Heart left ventricle (tissue), 7 donors: ENCODE data around the gene SPRTN.

GRCh38 chr1:230208369-230209398, 141.6 kb downstream of the GALNT2 start:
- PRO-cap, 6 experiments: peak in 2 of 6 experiments; most common plus-strand start chr1:230208804 (in 2); most common minus-strand start chr1:230208686 (in 1)
- RAMPAGE, long total RNA, 2 experiments: no peak in any of the 2 experiments
- RRBS: no CpG with 5 or more reads among the region's 15 CpGs

DNA sequence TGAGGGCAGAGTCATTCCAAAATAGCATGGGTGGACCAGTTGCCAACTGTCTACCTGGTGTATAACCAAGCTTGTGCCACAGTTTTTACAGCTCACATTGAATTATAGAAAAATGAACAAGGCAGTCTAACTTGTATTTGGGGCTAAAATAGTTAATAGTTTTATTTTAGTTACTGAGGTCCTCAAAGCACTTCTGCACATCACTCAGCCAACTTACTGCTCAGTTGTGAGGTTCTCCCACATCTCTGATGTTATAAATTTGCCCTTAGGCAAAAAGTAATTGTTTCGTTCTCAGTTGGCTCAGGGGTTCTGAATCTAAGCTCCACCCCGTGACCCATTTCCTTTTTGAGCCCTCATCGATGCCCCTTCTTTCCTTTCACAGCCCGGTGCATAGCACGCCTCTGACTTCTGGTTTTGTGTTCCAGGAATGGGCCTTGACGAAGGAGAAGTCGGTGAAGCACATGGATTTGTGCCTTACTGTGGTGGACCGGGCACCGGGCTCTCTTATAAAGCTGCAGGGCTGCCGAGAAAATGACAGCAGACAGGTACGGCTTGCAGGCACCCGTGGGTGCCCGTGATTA, 152.0 kb downstream of the PGBD5 start:
- PRO-cap, 6 experiments: no peak in any of the 6 experiments
- RAMPAGE, long total RNA, 2 experiments: no peak in any of the 2 experiments
- RRBS: 43% methylated on average over 3 of the region's 13 CpGs

DNA sequence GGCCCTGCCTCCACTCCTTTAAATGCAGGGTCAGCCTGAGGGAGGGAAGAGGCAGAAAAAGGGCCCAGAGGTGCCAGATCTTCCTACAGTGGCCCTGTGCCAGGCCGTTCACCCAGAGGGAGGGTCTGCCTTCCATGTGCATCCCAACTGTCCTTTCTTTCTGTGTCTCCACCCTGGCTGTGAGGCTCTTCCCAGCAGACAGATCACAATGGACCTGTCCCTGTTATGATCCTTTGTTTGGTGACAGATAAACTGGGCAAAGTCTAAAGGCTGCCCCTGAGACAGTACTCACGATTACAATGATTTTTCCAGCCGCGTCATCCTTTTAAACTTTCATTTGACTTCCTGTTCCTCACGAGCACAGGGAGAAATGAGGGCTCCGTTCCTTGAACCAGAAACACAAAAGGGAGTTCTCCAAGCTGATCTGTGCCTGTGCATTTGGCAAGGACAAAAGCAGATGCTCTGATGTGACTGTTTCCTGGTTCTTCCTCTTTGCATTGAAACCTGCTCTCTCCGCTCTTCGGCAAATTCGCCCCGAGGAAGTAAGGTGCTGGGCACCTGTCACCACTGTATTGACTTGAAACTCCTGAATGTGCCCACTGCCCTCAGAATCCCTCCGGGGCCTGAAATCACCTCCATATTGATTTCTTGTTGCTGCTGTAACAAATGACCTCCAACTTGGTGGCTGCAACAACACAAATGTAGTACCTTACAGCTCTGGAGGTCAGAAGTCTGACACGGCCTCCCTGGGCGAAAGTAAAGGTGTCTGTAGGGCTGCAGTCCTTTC, 126.6 kb downstream of the PGBD5 start:
- PRO-cap, 6 experiments: no peak in any of the 6 experiments
- RAMPAGE, long total RNA, 2 experiments: no peak in any of the 2 experiments
- RRBS: no CpG with 5 or more reads among the region's 13 CpGs

GRCh38 chr1:230422564-230423086, 3.5 kb downstream of the PGBD5 start:
- PRO-cap, 6 experiments: no peak in any of the 6 experiments
- RAMPAGE, long total RNA, 2 experiments: no peak in any of the 2 experiments
- RRBS: no CpG with 5 or more reads among the region's 10 CpGs

DNA sequence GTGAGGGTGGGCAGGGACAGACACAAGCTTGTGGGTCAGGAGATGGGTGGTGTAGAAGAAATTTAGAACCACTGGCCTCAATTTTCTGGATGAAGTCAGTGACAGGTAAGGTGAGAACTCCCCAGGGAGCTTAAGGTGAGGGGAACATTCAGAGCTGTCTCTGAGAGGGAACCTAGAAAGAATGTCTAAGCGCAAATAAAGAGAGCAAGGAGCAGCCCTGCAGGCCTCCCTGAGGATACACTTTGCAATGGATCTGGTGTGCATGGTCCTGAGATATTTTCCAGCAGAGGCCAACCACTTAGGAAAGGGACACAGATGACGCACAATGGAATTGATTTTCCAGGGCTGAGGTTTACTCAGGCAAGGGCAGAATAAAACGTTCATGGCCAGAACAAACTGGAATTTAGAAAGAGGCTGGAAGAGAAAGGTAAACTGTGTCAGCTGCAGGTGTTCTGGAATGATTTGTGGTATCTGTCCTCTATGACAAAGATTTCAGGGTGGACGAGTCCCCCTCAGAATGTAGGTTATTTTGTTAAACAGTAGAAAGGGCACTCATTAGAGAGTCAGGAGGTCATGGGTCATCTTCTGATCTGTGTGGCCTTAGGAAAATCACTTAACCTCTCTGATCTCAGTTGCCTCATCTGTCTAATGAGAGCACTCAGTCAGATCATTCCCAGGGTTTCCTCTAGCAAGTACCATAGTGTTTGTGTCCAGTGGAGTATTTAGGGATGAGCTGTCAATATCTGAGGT, 61.7 kb upstream of the PGBD5 start:
- PRO-cap, 6 experiments: no peak in any of the 6 experiments
- RAMPAGE, long total RNA, 2 experiments: no peak in any of the 2 experiments
- RRBS: no CpG with 5 or more reads among the region's 4 CpGs

DNA sequence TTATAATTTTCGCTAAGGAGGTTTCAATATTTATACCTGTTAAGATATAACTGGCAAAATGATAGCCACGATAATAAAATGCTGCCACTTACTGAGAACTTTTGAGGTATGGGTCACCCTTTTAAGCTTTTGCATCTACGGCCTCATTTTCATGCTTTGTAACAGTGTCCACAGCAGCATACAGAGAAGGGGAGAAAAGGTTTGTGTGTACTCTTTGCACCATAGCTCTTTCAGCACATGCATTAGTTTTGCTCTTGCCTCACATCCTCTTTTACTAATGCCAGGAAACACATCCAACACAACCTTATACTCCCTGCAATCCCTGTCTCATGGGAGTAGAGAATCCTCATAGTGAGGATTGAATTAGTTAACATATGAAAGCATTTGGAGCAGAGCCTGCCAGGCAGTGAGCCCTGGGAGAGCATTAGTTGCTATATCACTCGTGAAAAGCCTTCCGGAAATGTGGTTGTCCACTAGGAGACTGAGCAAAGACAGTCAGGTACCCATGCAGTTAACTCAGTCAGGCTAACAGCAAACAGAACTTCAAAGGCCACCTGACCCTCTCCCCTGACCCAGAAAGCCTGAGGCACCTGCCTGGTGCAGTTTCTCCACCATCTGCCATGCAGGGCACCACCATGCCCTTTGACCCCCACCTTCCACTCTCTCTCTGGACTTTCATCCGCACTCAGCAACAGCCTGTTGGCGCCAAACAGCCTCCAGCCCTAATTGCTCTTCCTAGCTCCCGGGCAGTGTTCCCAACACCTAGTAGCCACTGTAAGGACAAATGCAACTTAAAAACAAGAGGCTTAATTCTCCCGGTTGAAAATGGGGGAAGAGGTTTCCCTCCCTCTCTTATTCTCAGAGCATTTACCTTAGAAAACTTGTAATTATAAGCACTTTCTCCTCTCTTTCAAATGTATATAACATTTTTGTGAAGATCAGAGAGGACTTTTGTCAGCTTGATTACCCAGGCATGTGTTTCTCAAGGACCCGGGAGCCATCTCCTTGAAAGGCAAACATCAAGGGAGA, 14.9 kb upstream of the AGT start:
- PRO-cap, 6 experiments: peak in 3 of 6 experiments; most common plus-strand start position 373 of the sequence (in 1); most common minus-strand start position 279 of the sequence (in 3)
- RAMPAGE, long total RNA, 2 experiments: no peak in any of the 2 experiments
- RRBS: 20% methylated on average over 2 of the region's 10 CpGs

DNA sequence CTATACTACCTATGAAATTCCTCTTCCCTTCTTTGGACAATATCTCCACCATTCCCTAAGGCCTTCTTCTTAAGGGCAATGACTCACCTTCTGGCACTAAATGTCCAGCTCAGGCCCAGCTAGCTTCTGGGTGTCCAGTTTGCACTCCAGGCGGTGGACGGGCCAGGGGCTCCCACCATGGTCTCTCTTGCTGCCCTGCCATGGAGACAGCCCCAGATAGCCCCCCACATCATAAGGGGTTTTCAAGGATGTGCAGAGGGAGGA, 43.8 kb downstream of the C1orf198 start:
- PRO-cap, 6 experiments: no peak in any of the 6 experiments
- RAMPAGE, long total RNA, 2 experiments: no peak in any of the 2 experiments
- RRBS: no CpG with 5 or more reads among the region's 2 CpGs

DNA sequence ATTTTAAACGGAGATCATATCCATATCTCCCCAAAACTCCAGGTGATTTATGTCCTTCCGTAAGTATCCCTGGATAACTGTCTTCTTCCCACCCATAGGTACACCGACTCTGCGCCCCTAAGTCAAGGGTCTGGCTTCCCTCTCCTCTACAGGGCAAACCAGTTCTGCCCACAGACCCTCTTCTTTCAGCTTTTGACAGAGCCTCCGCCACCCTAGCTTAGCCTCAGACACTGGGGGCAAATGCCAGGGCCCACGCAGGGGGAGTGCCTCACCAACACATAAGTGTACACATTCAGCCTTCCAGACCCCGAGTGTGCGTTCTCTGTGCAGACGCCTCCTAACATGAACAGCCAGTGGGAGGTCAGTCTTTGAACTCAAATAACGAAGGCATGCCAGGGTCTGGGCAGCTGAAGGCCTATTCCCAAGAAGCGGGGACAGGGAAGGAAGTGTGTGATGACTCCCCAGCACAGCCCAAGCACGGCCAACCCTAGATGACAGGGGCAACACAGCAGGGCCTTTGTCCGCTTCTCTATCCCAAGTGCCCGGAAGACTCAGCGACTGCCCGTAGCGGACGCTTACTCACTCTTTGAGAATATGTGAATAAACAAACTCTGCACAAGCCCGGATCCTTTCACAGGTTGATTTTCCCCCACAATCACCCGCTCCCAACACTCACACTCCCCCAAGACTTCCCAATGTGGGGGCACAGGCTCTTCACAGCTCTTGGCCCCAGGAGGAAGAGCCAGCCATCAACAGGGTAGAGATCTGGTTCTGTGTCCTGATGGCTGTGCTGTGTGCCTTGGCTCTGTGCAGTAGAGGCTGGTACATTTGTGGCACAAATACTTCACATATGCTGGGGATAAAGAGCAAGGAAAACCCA, 11.3 kb downstream of the C1orf198 start:
- PRO-cap, 6 experiments: no peak in any of the 6 experiments
- RAMPAGE, long total RNA, 2 experiments: no peak in any of the 2 experiments
- RRBS: 74% methylated on average over 6 of the region's 20 CpGs

DNA sequence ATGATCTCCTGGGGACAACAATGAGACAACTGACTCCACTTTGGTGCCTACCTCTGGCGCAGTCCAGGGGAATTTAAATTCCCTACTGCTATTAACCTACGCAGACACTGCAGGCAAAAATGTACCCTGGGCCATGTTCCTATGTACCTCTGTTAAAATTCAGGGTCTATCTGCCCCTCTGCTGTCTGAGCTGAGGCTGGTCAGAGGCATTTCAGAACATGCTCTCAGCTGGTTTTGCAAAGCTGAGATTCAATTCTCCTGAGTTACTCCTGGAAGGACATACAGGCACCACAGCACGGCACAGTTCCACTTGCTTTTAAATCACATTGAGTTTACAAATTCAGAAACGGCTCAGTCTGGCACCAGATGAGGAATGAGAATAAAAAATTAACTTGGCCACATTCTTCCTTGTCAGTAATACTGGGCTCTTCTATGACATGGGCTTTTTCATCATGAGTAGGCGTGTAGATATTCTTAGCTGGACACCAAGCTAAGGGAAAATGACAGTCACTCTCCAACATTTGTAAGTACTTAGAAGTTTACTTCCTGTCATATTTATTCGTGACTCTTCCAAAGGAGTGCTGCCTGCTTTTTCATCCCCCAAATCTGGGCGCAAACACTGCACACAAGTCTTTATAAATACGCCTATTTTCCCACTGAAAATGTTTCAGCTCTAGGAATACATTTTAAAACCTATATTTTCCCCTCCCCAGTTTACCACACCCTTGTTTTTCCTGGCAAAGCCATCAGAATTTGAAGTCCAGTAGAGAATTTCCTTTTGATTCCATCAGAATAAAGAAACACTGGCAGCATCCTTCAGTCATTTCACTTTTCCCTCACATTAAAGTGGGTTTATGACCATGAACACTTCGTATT, 1.9 kb downstream of the C1orf198 start:
- PRO-cap, 6 experiments: peak in 2 of 6 experiments; most common plus-strand start position 552 of the sequence (in 2); most common minus-strand start position 375 of the sequence (in 2)
- RAMPAGE, long total RNA, 2 experiments: no peak in any of the 2 experiments
- RRBS: no CpG with 5 or more reads among the region's 9 CpGs

DNA sequence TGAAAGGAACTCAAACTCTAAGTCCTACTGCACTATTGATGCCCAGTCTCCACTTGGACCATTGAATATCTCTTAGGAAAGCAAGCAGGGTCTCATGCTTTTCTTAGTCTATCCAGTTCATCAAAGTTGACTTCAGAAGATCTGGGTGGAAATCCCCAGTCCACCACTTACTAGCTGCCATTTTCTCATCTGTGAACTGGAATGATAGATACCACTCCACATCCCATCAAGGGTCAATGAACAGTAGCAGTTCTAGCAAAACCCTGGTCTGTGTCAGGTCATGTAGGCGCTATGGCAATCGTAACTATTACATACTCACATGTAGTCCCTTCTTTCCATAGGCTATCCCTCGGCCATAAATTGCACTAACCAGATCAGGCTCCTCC, 33.6 kb downstream of the TTC13 start:
- PRO-cap, 6 experiments: no peak in any of the 6 experiments
- RAMPAGE, long total RNA, 2 experiments: no peak in any of the 2 experiments
- RRBS: no CpG with 5 or more reads among the region's 3 CpGs

DNA sequence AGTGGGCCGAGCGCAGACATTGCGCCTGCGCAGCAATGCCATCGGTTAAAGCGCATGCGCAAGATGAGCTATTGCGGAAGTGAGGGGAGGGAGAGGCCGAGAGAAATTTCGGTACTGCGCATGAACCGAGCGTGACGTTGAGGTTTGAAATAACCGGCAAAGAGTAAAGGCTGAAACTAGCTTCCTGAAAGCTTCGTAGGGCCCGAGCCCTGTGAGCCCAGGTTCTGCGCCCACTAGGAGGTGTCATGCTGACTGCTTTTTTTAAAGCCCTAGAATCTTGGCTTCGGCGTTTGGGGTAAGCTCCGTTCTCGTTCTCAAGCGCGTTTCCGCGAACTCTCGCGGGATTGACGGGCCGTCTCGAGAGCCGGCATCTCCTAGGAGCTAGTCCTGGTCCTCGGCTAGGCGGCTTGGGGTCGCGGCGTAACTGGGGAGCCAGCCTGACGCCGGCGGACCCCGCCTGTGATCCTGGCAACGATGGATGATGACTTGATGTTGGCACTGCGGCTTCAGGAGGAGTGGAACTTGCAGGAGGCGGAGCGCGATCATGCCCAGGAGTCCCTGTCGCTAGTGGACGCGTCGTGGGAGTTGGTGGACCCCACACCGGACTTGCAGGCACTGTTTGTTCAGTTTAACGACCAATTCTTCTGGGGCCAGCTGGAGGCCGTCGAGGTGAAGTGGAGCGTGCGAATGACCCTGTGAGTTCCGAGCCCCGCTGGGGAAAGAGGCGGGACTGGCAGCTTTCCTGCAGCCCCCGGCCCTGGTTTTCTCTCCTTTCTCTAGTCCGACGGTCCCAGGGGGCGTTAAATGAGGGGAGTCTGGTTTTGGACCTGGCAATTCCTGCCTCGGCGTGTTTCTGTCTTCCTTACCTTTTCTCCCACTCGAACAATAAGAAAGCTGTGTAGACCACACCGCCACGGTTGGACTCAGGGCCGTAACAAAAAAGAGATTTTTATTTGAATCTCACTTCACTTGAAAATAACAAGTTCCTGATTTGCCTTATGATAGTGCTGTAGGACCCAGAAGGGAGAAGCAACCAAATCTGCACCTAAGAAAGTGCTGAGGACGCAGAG, at the start of gene SPRTN:
Gene SPRTN (plus strand): TSS at position 384 of the 1,070 bp plus-strand sequence.
- PRO-cap, 6 experiments: peak in 6 of 6 experiments; most common plus-strand start position 71 of the sequence (in 5); most common minus-strand start position 292 of the sequence (in 2)
- RAMPAGE, long total RNA, 2 experiments: start-site peak on the plus strand in 1 of 2 experiments, centred at positions 151 to 355 of the sequence, 32 to 33 reads per replicate
- RRBS: 1% methylated on average over 7 of the region's 70 CpGs

DNA sequence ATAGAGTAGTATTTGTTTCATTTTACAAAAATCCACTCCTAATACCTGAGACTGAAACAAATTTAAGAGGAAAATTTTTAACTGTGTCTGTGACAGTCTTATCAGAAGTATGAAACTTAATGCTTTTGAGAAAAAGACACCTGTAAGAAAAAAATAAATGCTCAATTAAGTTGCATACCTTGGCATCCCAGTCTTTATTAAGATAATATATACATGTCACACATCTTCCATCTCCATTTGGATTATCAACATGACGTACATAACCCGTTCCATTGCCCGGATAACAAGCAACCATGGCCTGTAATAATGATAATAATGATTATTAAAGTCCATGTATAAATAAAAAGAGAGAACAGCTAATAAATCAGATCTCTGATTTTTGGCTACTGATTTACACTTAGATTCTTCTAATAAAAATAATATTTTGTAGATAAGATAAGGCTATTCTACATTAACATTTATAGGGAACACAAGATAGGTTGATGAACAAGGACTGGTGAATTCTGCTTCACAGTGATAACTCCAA, 35.8 kb downstream of the SPRTN start:
- PRO-cap, 6 experiments: no peak in any of the 6 experiments
- RAMPAGE, long total RNA, 2 experiments: no peak in any of the 2 experiments
- RRBS: no CpG with 5 or more reads among the region's 3 CpGs

GRCh38 chr1:231420738-231421346, 1.2 kb downstream of the EGLN1 start:
- PRO-cap, 6 experiments: peak in 6 of 6 experiments; most common plus-strand start chr1:231420927 (in 4); most common minus-strand start chr1:231420991 (in 2)
- RAMPAGE, long total RNA, 2 experiments: no peak in any of the 2 experiments
- RRBS: 1% methylated on average over 26 of the region's 42 CpGs

DNA sequence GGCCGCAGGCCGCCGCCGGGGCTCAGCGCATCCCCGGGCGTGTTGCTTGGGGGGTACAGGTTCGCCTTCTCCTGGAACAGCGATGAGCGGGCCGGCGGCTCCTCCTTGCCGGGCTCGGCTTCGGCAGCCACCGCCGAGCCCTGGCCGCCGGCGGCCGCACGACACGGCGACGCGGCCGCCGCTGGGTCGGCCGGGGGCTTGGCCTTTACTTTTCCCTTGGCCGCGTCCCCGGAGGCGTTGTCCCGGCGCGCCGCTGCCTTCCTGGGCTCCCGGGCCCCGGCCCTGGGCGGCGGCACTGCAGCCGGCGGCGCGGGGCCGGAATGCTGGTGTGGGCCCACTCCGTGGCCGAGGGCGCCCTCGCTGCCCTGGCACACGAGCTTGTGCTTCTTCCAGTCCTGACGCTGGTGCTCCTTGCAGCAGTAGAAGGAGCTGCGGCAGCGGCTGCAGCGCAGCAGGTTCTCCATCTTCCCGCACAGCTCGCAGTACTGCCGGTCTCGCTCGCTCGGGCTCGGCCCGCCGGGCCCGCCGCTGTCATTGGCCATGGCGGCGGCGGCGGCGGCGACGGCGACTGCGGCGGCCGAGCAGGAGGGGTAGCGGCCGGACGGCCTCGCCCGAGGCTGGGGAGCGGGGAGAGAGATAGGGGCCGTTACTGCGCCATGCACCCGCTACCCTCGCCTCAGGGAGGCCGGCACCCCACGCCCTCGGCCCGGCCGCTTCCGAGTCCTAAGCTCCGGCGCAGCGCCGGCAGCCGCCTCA, 562 bp downstream of the EGLN1 start:
- PRO-cap, 6 experiments: peak in 5 of 6 experiments; most common plus-strand start position 295 of the sequence (in 5); most common minus-strand start position 183 of the sequence (in 1)
- RAMPAGE, long total RNA, 2 experiments: no peak in any of the 2 experiments
- RRBS: 2% methylated on average over 49 of the region's 99 CpGs

GRCh38 chr1:231641301-231641829, 14.8 kb downstream of the DISC1 start:
- PRO-cap, 6 experiments: no peak in any of the 6 experiments
- RAMPAGE, long total RNA, 2 experiments: no peak in any of the 2 experiments
- RRBS: no CpG with 5 or more reads among the region's 22 CpGs

- PRO-cap, 6 experiments: peak in 2 of 6 experiments; most common minus-strand start chr1:232373645 (in 2)
- RAMPAGE, long total RNA, 2 experiments: no peak in any of the 2 experiments
- RRBS: no CpG with 5 or more reads among the region's 8 CpGs
Observed at GRCh38 chr1:232373395-232373914, 256.5 kb downstream of the SIPA1L2 start.

DNA sequence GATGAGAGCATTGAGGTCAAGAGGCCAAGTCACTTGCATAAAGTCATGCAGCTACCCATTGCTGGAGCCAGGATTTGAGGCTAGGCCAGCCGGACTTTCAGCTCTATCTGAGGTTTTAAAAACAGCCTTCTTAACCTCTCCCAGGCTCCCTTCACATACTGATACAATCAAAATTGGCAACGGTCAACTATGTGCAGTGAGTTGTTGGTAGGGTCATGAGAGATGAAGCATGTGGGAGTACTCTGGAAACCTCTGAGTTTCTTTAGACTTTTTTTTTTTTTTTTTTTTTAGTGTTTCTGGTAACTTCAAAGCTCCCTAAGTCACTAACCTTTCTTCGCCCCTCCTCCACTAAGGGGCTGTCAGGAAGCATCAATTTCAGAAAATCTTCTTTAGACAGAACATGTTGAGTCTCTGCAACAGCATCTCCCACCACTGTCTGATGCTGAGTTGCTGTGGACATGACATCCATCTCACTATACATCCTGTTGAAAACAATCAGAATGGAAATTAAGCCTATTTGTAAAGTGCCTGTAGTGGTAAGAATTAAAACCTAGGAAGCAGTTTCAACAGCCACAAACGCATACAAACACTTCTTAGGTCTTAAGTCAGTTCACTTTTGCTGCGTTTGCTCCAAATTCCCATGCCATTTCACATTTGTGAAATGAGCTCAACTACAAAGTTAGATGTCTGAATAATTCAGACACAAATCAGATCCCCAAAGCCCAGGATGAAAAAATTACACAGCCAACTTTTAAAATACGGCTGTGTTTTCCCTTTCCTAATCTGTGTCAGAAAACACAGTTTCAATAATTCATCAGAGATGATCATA, 201.6 kb downstream of the SIPA1L2 start:
- PRO-cap, 6 experiments: no peak in any of the 6 experiments
- RAMPAGE, long total RNA, 2 experiments: start-site peak on the minus strand in 1 of 2 experiments, centred at positions 350 to 471 of the sequence, 27 to 96 reads per replicate
- RRBS: no CpG with 5 or more reads among the region's 6 CpGs

DNA sequence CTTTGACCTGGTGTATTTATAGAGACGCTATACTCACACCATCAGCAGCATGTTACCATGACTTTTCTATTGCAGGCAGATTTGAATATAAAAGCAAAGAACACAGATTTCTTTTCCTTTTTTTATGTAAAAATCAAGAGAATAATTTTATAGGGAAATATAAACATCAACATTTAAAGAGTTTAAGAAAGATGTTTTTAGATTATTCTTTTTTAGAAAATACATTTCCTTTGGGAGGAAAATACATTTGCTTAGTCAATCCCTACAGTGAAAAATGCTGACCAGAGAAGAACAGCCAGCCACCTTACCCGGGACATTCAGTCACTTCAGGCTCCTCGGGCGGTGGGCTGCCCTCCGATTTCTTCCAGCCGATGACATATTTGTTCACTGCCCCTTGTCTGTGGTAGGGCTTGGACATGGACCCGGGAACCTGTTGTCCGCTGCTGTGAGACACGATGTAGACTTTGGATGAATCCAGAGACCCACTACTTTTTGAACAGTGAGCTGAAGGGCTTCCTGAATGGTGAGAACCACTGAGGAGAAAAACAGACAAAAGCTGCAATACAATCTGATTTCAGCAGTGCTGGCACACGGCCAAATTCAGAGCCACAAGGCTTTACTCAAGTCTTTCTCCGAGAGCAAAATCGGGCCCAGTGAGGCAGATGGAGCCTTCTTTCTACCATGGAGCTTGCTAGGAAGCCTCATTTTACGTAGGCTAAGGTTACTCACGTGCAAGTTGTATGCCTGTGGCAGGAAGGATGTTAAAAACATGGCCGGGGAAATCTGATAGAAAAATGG, 197.8 kb downstream of the SIPA1L2 start:
- PRO-cap, 6 experiments: peak in 1 of 6 experiments; most common minus-strand start position 466 of the sequence (in 1)
- RAMPAGE, long total RNA, 2 experiments: start-site peak on the minus strand in 1 of 2 experiments, centred at position 419 of the sequence, 264 reads per replicate
- RRBS: 57% methylated on average over 4 of the region's 15 CpGs

- PRO-cap, 6 experiments: no peak in any of the 6 experiments
- RAMPAGE, long total RNA, 2 experiments: no peak in any of the 2 experiments
- RRBS: no CpG with 5 or more reads among the region's 12 CpGs
Observed at GRCh38 chr1:232598960-232599906, 30.7 kb downstream of the SIPA1L2 start.

DNA sequence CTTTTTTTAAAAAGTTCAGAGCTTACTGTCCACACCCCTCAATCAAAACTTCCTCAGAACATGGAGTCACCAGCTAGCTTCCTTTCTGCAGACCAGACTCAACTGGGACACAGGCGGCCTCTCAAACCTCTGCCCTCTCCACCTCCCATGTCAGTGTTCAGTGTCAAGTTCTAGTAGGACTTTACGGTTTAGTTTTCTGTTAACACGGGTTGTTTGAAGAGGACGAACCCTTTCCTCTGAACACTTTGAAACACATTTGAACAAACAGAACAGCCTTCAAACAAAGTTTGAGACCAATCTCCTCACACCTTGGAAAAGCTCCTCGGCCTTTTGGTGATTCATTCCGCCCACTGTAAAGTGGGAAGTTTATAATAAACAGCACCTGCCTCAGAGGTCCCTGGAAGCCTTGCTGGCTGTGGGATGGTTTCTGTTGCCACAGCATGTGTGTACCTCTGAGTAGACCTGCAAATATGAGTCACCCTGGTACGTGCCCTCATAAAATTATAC, 48.4 kb upstream of the SIPA1L2 start:
- PRO-cap, 6 experiments: no peak in any of the 6 experiments
- RAMPAGE, long total RNA, 2 experiments: no peak in any of the 2 experiments
- RRBS: no CpG with 5 or more reads among the region's 7 CpGs